ENCODE data around the genes SLC7A6OS and TMED6.

DNA sequence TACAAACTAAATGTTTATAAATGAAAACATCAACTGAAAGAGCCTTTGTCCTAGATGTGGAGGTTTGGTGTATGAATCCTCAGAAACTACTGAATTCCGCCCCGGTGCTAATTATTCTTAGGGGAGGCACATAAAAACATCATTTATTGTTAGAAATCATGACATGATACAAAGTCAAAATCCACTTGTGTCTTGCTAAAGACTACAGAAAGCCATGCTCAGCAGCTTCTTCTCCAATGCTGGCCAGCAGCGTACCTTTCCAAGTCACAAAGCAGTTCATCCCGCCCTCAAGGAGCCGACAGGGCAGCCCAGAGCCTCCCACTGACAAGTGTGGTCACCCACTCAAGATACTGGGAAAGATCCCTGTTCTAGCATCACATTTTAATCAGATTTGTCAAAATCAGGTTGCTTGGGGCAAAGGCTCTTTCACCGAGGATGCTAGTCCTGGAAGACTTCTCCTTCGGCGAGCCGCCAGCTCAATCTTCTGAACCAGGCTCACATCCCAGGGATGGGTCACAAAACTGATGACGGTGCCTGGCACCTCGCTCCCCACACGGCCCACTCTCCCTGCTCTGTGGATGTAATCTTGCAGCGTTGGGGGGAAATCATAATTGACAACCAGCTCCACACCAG is 1.7 kb downstream of the DDX28 start:
- PRO-cap, result no peak

DNA sequence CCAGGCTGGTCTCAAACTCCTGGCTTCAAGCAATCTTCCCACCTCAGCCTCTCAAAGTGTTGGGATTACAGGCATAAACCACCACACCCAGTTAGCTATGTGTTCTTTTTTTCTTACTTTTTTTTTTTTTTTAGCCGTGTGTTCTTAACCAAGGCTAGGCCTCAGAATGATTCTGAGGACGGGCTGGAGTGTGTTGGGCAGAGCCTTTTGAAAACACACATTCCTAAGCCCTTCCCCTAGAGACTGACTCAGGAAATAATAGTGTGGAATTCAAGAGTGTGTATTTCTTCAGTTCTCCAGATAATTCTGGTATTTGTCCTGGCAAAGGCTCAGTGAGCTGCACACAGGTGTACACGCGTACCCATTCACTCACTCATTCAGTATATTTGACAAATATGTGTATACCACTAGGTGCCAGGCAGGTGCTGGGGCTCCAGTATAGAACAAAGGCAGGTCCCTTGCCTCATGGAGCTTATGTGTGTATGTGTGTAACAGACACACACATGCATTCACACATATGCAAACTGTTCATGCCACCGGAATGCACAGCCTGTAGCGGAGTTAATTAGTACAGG is 19.4 kb upstream of the NFATC3 start:
- PRO-cap, result no peak

DNA sequence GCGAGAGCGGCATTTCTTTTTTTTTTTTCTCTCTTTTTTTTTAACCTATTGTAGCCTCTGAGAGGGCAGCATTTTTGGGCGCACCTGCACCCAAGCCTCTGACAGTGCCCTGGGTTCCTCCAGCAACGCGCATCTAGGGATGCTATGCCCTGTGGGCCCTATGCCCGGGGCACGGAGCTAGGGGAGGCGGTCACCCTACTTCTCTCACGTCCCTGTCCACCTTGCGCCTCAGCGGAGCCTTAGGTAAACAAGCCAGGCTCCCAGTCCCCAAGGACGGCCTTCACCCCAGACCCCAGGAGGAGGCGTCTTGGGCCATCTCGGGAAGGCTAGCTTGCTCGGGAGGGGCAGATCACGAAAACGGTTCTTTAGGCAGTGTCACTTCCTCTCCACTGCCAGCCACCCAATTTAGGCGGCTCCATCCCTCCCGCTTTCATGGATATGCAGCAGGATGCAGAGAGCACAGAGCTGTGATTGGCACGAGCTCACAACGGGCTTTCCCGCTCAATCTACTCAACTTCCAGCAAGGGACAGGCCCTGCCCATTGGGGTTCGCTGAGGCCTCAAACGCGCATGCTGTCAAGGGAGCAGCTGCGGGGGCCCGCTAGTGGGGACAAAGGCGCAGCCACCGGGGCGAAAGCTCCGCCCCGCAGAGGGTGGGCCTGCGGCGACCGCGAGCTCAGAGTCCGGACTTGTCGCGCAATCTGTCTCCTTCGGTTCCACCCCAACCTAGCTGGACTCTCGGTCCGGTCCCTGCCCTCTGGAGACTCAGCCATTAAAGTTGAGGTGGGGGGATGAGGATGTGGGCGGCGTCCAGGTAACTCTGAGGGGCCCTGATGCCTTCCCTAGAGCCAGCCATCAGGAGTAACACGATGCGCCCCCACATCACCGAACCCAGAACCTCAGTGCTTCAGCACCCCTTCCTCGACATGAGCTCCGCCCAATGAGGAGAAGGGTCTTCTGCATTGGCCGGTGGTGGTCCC is 768 bp upstream of the NFATC3 start:
- PRO-cap, result bidirectional peak, plus-strand start at position 661 of the sequence, minus-strand start at position 508 of the sequence

DNA sequence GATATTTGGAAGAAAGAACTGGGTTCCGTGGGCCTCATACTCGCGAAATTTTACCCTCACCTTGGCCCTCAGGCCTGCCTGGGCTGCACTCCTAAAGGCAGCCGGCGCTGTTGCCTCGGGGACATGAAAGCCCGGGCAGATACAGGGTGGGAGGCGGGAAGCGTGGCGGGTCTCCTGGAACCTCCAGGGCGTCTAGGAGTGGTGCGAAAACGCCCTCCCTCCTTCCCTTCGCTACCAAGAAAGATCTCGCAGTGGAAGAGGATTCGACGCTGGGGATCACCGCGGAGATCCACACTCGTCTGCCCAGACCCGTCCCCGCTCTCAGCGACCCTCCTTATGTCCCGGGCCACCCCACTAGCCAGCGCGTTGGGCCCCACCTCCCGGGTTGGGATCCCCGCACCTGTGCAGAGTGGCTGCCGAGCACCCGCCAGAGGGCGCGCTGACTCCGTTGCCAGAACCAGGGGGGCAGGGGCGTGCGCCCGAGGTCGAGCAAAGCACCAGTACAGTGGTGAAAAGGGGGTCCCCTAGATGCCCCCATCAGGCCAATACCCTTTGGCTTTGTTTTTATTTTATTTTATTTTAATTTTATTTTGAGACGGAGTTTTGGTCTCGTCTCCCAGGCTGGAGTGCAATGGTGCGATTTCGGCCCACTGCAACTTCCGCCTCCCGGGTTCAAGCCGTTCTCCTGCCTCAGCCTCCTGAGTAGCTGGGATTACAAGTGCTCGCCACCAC is 3.9 kb upstream of the ESRP2 start:
- PRO-cap, result no peak

GRCh38 chr16:68284759-68285351 is 20.5 kb downstream of the SLC7A6 start:
- PRO-cap, result no peak

GRCh38 chr16:68310140-68311212 is at the start of gene SLC7A6OS:
Gene SLC7A6OS (minus strand): TSS chr16:68310946.
- PRO-cap, result bidirectional peak, plus-strand start at chr16:68311084, minus-strand start at chr16:68310946

DNA sequence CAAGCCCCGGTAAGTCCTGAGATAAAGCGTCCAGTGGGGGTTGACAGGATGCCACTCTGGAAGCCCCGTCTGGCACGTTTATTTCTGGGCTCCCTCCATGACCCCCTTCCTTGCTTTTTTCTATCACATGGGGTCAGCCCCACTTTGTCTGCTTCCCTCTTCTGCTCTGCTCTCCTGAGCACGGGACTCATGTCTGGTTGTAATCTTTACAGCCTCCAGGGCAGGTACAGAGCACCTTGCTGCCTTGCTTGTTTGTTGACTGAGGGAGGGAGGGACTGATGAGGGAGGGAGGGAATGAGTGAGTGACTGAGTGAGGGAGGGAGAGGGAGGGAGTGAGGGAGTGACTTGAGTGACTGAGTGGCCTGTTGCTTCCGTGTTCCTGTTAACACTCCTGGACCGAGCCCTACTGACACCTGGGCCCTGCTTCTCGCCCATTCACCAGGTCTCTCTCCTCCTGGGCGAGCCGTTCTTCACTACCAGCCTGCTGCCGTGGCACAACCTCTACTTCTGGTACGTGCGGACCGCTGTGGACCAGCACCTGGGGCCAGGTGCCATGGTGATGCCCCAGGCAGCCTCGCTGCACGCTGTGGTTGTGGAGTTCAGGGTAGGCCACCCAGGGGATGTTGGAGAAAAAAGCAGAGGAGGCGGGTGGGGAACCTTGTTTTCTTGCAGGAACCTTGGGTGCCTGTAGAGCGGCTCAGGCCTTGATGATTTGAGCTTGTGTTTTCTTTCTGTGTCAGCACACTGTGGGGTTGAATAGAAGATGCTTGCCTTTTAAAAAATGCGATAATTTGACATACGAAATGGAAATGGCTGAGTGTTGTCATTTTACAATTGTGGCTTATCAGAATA is 41.2 kb downstream of the PRMT7 start:
- PRO-cap, result no peak

- PRO-cap, result no peak
Observed at GRCh38 chr16:68470387-68471152, 22.3 kb upstream of the SMPD3 start.

- PRO-cap, result no peak
Observed at GRCh38 chr16:68490758-68491646, 42.7 kb upstream of the SMPD3 start.

GRCh38 chr16:68528612-68529104 is 10.4 kb upstream of the ZFP90 start:
- PRO-cap, result unidirectional peak, plus-strand start at chr16:68528877

DNA sequence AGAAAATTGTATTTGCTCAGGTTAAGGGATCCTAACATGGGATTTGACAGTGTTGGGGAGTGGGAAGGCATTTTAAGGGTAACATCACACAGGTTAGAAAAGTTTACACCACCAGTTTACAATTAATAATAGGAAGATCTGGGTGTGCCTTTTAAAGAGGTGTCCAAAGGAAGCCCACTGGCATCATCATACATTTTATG is 34.3 kb downstream of the ZFP90 start:
- PRO-cap, result no peak

DNA sequence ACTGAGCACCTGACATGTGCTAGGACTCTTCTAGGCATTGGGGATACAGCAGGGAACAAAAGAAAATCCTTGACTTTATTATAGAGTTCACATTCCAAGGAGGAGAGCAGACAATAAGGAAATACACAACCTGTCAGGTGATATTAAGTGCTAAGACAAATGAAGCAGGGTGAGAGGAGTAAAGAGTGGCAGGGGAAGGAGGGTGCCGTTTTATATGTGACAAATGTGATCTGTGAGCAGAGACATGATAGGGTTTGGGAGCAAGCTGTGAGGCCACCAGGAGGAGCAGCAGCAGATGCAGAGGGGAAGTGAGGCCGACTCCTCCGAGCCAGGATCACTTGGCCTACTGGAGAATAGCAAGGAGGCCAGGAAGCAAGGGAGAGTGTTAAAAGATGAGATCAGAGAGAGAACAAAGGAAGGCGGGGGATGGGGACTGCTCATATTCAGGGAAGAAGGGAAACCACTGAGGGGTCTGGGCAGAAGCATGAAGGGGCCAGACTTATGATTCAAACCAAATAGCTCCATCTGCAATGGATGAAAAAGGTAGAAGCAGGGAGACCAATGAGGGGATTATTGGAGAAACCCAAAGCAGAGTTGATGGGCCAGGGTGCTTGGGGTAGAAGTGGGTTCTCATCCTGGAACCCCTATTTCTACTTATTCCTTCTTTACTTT is 129.4 kb downstream of the TANGO6 start:
- PRO-cap, result no peak

DNA sequence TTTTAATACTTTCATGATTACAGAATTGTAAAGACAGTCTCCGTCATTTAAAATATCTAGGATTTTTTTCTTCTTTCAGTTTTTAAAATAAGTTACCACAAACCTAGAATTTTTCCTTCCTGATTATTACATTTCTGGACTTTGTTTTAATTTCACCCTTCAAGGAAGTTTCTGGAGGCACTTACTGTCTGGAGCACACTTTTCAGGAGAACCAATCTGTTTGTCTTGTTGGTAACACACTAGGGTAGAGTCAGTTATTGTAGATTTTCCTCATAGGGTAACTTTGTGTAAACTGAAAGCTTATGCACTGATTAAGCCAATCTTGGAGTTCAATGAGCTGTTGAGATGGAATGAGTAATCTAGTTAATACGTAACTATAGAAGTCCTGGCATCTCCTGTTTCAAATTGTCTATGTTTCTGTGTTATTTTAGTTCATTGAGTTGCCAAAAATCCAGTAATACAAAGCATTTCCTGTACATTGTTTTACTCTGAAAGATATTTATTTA is 111.7 kb upstream of the HAS3 start:
- PRO-cap, result no peak

DNA sequence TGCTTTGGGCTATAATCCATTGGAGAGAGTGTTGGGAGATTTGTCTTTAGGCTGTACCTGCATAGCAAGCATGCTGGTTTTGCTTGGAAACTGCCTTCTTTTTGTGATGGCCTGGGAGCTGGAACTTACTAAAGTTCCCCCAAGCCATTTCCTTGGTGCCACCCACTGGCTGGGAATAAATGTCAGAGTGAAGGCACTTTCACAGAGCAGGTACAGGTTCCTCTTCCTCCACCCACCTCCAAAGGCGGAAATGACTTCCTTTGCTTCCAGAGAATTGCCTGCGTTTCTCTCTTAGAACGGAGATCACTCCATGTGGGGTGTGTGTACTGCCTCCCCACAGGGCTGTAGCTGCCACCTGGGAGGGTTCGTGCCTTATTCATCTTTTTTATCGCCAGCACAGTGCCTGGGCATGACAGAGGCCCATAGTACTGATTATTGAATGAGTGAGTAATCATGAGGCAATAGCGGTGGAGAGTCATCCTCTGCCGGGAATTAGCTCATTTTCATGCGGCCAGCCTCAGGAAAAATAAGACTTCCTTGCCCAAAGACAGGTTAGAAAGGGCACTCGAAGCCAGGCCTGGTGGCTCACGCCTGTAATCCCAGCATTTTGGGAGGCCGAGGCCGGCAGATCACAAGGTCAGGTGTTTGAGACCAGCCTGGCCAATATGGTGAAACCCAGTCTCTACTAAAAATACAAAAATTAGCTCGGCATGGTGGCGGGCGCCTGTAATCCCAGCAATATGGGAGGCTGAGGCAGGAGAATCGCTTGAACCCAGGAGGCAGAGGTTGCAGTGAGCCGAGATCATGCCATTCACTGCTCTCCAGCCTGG is 32.1 kb upstream of the HAS3 start:
- PRO-cap, result no peak

- PRO-cap, result no peak
Observed at GRCh38 chr16:69092650-69092975, 12.8 kb upstream of the HAS3 start.

DNA sequence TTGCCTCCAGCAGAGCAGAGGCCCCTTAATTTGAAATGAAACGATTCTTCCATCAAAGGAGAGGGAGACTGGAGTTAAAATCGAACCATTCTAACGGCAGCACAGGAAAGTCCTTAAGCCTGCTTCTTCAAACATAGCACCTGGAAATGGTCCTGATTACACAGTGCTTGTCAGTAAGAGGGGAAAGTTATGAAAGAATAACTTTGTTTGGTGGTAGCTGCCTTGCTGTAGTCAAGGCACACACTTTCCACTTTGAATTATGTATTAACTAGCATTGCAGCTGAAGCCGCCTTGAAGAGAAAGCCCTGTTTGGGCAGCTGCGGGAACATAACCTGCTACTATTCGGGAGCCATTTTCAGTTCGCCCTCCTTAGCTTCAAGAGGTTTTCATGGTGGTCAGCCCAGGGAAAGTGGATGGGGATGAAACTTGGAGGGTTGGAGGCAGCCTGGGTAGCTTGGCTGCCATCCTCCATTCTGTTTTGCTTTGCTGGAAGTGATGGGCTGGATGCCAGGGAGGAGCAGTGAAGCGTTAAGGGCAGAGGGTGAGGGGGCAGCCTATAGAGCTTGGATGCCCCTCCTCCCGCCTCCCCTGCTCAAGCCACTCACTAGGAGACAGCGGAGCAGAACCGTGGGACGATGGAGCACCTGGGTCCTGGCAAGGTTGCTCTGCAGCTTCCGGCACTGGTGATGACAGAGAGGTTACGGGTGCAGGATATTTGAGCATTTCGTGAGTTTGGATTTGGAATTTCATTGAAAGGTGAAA is 5.3 kb upstream of the HAS3 start:
- PRO-cap, result no peak

DNA sequence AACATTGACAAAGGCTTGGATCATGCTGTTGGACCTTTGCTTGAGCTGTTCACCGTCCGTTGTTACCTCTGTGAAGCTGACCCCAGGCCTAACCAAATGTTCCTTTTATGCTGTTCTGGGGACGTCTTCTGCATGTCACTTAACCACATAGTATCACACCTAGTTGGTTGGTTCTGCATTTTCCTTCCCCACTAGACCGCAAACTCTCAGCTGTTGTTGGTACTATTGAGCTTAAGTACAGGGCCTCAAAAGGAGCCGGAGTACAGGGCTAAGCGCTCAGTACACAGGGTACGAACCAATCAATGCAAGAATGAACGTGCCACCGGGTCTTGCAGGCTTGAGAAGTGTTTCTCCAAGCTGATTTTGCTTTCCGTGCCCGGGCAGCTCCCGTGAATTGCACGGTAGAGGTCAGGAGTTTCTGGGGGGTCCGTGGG is 439 bp upstream of the SNTB2 start:
- PRO-cap, result no peak

DNA sequence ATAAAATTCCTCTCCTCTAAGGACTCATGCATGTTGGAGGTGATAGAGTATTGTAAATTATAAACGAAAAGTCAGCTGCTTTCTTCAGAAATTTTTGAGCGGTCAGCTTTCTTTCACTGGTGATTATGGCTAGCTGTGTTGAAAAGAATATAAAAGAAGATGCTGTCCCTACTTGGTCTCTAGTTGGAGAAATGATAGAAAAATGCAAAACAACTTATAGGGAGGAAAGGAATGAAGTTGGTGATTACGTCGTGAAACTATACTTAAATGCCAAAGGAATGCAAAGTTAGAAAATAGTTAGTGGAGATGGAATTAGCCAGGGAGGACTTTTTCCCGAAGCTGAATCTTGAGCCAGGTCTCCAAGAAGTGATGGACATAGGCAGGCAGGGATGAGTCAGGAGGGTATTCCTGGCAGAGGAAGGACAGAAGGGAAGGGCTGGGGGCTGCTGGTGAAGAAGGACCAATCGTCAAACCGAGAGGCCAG is 1.6 kb downstream of the SNTB2 start:
- PRO-cap, result bidirectional peak, plus-strand start at position 425 of the sequence, minus-strand start at position 185 of the sequence

DNA sequence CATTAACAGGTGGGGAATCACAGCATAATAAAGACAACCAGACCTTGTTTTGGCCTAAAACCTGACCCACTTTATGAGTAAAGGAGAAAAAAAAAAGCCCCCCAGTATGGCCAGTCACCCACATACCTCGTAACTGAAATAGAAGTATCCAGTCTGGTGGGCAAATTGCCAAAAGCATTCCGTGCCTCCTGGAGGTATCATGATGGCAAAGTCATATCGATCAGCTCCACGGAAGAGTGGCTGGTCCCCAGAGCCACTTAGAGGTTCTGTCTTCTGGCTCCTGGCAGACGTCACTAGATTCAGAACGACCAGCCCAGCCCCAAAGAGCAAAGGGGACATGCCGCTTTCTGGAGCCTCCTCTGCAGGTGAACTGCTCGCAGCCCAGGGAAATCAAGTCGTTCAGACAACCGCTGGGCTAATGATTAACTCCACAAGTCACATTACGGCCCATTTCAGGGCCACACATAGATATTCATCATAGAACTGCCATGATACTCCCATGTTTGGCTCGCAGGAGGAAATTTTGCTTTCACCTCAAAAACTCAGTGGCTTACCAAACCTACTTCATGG is at the start of gene TMED6:
TSS of gene TMED6 (minus strand) at position 372 of the 570 bp plus-strand sequence.
- PRO-cap, result no peak

DNA sequence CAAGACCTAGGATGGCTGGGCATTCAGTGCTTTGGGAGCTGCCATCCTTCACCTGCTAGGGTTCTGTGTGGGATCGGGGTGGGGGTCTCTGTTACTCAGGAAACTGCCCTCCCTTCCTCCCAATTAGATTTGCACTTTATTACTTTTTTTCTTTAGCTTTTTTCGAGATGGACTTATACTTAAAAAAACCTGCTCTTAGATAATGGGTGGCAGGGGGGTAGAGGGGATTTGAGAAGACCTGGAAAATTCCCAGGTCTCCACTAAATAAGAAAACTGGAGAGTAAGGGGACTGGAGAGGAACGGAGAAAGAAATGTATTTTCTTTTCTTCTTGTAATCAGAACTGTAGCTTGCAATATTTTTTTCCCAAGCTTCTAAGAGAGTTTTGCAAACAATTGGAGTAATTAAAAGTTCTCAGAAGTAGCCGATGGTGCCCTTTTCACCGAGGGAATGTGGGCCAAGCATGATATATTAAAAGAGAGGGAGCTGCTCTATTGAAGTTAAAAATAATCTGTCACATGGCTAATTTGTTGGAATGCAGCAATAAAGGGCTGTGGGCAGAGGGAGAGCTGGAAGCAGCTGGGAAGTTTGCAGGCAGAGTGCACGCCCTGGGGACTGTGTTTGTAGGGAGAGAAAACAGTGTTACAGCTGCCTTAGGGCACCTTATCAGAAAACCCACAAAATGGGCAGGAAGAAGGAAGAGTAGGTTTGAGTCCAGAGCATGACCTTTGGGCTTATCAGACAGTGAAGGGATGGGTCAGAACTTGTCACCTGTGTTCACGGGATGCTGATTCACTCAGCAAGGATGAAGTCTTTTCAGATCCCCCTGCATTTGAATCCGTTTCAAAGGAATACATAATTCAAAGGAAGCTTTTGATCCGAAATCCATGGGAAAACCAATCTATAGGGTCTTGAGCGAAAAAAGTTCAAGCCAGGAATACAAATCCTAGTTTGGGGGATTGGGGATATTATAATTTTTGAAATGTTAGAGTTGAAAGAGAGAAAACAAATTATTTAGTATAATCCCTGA is 18.5 kb upstream of the TERF2 start:
- PRO-cap, result unidirectional peak, plus-strand start at position 572 of the sequence